Right ventricle myocardium (tissue), 1 donor: ENCODE measurements around the gene ZNF423.

- PRO-cap, 2 experiments, result no peak in any of the 2 experiments
Observed at GRCh38 chr16:46929853-46930455, 43.5 kb downstream of the DNAJA2 start.

DNA sequence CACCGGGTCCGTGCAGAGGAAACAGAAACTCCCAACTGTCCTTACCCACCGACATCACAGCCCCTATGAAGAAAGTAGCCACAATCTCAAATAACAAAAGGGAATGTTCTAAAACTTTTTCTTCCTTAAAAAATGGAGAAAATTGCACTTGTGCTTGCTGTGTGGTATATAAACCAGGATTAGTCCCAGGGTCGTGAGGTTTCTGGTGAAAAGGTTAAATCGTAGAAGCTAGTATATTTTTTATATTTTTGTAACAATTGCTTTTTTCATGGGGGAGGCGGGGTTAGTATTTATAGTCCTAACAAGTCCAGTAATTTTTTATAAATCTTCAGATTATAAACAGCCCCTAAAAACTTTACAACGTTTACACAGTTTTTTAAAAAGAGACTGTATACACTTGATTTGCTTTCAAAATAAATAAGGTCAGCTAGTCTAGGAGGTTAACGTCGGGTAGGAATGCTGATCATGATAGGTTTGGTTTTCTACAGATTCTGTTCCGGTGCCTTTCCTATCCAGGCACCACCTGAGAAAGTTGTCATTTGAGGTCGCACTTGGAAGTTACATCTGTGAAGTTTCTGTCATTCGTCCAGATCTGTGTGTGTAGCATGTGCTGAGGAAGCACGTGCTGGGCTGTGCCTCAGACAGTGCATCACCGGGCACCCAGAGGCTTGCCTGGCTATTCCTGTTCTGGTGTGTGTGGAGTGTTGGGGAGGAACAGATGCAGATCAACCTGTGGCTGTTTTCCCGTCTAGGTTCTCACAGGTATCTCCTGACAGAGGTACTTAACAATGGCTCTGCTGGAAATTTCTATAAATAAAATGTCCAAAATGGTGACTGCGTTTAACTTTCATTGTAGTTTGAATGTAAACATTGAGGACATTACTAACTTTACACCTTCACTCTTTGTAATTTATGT, 42.8 kb downstream of the DNAJA2 start:
- PRO-cap, 2 experiments, result no peak in any of the 2 experiments

- PRO-cap, 2 experiments, result no peak in any of the 2 experiments
Observed at GRCh38 chr16:46961529-46962627, 11.6 kb downstream of the DNAJA2 start.

DNA sequence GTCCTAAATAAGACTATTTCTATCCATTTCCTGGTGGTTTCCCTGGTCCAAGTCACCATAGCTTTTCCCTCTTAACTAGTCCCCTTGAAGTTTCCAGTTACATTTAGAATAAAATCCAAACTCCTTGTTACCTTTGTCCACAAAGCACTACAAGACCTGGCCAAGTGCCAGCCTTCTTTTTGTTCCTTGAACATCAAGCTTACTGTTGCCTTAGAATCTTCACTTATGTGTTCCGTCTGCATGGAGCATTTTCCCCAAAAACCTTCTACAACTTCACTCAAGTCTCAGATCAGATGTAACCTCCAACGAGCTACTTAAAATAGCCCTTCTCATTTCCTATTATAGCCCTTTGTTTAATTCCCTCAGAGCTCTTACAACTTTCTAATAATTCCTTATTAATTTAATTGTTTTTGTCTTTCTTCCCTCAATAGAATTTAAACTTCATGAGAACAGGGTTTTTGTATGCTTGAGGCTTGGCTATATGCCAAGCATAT, 101.3 kb downstream of the ITFG1 start:
- PRO-cap, 2 experiments, result no peak in any of the 2 experiments

DNA sequence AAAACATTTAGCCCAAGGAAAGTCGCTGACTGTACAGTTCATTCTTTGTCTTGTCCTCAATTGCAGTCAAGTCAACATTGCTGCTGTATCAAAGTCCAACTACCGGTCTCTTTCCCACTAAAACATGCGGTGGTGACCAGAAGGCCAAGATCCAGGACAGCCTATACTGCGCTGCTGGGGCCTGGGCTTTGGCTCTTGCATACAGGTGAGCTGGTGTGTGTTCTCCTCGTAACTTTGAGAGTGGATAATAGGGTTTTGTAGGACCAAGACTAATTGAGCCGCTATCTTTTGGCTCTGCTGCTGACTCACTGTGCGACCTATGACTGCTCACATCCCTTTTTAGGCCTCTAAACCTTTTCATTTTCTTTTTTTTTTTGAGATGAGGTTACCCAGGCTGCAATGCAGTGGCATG, 38.6 kb downstream of the PHKB start:
- PRO-cap, 2 experiments, result no peak in any of the 2 experiments

DNA sequence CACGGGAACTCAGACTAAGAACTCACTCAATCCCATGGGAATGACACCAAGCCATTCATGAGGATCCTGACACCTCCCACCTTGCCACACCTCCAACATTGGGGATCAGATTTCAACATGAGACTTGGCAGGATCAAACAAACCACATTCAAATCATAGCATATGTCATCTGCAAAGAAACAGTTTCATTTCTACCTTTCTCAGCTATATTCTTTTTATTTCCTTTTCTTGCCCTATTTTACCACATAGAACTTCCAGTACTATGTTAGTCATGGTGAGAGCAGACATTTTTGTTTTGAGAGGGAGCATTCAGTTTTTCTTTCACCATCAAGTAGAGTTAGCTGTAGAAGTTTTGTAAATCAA, 113.5 kb downstream of the PHKB start:
- PRO-cap, 2 experiments, result no peak in any of the 2 experiments

DNA sequence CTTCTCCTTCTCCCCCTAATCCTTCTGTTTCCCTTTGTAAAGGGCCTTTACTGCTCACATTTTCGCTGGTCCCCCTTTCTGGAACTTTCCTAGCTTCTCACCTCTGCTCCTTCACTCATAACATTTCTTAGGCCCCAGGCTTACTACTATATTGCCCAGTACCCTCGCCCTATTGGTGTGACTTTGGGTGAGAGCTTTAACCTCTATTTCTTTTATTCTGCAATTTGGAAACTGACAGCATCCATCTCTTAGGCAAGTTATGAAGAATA, 1.0 kb downstream of the LONP2 start:
- PRO-cap, 2 experiments, result no peak in any of the 2 experiments

- PRO-cap, 2 experiments, result no peak in any of the 2 experiments
Observed at GRCh38 chr16:48526072-48526511, 83.9 kb downstream of the N4BP1 start.

DNA sequence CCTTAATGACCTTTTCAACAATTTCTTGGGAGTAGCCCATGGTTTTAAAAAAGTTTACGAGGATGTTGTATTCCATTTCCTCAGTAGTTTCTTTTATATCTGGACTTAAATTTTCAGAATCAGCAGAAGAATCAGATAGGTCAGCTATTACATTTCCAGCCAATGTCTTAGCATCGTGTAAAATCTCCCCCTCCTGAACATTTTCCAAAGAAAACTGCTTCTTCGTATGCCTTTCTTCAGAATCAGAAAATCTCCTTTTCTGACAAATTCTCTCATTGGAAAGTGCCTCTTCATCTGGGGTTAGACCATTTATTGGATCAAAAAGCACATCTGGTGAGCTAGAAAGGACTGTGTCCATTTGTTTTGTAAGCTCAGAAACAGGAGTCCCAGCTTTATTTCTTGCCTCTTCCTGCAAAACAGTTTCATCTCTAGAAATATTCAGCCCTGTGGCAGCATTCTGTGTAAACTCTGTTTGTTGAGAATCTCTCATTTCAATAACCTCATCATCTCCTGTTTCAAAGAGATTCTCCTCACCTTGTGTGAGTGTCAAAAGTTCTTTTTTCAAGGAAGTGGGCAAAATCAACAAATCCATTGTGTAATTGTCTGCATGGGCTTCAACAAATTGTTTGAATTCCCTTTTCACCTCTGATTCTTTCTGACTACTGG, 48.3 kb downstream of the N4BP1 start:
- PRO-cap, 2 experiments, result no peak in any of the 2 experiments

- PRO-cap, 2 experiments, result no peak in any of the 2 experiments
Observed at GRCh38 chr16:48774222-48774829, 164.3 kb upstream of the N4BP1 start.

GRCh38 chr16:49170647-49170982, 111.0 kb downstream of the CBLN1 start:
- PRO-cap, 2 experiments, result no peak in any of the 2 experiments

DNA sequence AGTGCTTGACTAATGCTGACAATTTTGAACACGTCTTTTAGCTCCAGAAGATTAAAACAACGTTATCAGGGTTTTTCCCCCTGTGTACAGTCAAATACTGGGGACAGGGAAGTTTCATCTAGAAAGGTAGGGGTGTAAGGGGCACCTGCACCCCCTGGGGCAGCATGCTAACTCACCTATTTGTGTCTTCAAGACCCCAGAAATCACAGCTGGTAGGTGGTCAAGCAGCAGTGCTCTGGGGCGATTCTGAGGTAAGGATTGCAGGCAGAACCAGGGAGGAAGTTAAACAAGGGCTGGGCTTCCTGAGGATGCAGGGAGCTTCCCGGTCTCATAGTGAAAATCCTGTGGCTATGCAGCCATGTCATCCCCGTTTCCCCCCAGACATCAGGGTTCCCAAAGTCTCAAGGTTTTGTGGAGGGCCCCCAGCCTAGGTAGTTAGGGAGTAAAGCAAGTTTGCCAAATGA, 78.4 kb downstream of the C16orf78 start:
- PRO-cap, 2 experiments, result peak in 2 of 2 experiments; most common plus-strand start position 331 of the sequence (in 1); most common minus-strand start position 237 of the sequence (in 1)

DNA sequence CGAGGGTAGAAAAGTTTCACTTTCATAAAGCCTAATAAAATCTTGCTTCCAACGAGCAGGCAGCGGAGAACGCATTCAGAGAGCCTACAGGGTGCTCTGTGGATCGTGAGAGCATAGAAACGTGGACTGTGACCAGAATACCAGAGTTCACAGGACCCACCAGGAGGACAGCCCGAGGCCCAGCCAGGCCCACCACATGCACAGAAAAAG, 207.1 kb downstream of the C16orf78 start:
- PRO-cap, 2 experiments, result no peak in any of the 2 experiments

- PRO-cap, 2 experiments, result peak in 2 of 2 experiments; most common plus-strand start chr16:49856269 (in 1); most common minus-strand start chr16:49856111 (in 2)
Observed at GRCh38 chr16:49855991-49856443, at the start of gene ZNF423. ZNF423 (minus strand) TSS chr16:49856112.

GRCh38 chr16:49856444-49857587, 904 bp upstream of the ZNF423 start:
- PRO-cap, 2 experiments, result peak in 2 of 2 experiments; most common plus-strand start chr16:49857104 (in 1); most common minus-strand start chr16:49857091 (in 2)

- PRO-cap, 2 experiments, result no peak in any of the 2 experiments
Observed at GRCh38 chr16:49883694-49884348, 27.9 kb upstream of the ZNF423 start.

- PRO-cap, 2 experiments, result no peak in any of the 2 experiments
Observed at GRCh38 chr16:49958037-49958465, 67.0 kb upstream of the CNEP1R1 start.

- PRO-cap, 2 experiments, result no peak in any of the 2 experiments
Observed at GRCh38 chr16:50227675-50228184, 38.6 kb upstream of the ADCY7 start.

- PRO-cap, 2 experiments, result peak in 2 of 2 experiments; most common plus-strand start chr16:50246170 (in 1); most common minus-strand start chr16:50245917 (in 1)
Observed at GRCh38 chr16:50245102-50246283, 20.9 kb upstream of the ADCY7 start.

- PRO-cap, 2 experiments, result no peak in any of the 2 experiments
Observed at GRCh38 chr16:50333994-50335094, 34.4 kb downstream of the BRD7 start.